ENCODE measurements around a stretch of chr5.

DNA sequence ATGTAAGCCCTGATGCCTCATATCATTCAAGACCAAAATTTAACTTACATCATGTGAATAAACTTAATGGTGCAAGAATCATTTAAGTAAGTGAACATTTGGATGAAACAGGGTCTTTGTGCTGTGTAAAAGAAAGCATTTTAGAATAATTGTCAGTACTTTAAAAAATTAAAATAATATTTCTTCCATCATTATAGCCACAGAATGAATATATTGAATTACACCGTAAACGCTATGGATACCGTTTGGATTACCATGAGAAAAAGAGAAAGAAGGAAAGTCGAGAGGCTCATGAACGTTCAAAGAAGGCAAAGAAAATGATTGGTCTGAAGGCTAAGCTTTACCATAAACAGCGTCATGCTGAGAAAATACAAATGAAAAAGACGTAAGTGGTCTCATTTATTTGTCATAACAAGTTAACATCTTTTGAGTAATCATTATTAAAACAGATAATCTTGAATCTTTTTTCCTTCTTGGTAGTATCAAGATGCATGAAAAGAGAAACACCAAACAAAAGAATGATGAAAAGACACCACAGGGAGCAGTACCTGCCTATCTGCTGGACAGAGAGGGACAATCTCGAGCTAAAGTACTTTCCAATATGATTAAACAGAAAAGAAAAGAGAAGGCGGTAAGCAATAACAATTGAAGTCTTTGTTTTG is 1.8 kb downstream of the NSA2 start:
- RRBS, result no CpG with 5 or more reads among the region's 9 CpGs

DNA sequence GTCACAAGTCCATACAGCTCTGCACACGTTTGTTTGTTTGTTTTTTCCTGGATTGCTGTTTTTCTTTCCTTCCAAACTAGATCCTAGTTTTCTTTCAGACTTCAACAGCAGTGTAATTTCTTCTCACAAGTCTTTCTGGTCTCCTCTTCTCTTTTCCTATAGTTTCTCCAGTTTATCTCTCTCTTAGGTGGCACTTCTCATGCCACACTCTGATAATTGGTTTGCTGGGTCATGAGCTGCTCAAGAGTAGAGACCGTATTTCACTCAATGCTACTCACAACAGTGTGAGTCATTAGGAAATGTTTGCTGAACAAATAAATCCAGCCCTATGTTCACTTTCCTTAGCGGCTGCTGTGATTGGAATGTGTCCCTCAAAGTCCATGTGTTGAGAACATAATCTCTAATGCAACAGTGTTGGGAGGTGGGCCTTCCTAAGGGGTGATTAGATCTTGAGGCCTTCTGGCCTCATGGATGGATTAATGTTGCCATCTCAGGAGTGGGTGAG is 50.5 kb upstream of the FAM169A start:
- RRBS, result no CpG with 5 or more reads among the region's 3 CpGs

GRCh38 chr5:75037014-75037431 is 15.3 kb downstream of the GCNT4 start:
- RRBS, result no CpG with 5 or more reads among the region's 2 CpGs

GRCh38 chr5:75416615-75417255 is 79.7 kb downstream of the HMGCR start:
- RRBS, result no CpG with 5 or more reads among the region's 4 CpGs

DNA sequence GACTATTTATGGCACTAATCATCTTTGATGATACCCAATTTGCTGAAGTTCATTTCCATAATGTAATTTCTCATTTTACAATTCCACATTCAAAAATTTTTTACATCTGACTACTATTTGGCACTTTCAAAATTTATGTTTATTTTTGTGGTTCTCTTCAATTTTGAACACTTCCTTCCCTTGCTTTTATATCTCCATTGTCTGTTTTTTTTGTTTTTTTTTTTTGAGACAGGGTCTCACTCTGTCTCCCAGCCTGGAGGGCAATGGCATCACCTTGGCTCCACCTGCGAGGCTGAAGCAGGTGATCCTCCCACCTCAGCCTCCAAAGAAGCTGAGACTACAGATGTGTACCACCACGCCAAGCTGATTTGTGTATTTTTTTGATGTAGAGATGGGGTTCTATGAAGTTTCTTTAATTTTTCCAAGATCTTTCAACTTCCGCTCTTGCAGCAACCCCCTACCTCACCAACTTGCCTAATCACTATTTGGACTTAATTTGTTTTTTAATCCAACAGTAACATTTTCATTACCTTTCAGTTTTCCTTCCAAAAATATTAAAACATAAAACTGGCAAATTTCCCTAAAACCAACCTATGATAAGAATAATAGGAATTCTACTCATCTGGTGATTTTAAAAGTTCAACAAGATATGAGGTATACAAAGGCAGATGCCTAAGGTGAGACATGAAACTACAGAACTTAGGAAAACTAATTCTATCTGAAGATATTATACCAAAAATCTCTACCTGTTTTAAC is 10.5 kb downstream of the CERT1 start:
- RRBS, result no CpG with 5 or more reads among the region's 3 CpGs

GRCh38 chr5:75574527-75574949 is 36.7 kb upstream of the ANKDD1B start:
- RRBS, result no CpG with 5 or more reads among the region's 1 CpG

- RRBS, result no CpG with 5 or more reads among the region's 9 CpGs
Measured at GRCh38 chr5:75610707-75611261, 469 bp upstream of the ANKDD1B start.

DNA sequence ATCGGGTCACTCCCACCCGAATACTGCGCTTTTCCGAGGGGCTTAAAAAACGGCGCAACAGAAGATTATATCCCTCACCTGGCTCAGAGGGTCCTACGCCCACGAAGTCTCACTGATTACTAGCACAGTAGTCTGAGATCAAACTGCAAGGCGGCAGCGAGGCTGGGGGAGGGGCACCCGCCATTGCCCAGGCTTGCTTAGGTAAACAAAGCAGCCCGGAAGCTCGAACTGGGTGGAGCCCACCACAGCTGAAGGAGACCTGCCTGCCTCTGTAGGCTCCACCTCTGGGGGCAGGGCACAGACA is 21.3 kb downstream of the POC5 start:
- RRBS, result no CpG with 5 or more reads among the region's 13 CpGs

- RRBS, result no CpG with 5 or more reads among the region's 8 CpGs
Measured at GRCh38 chr5:76341800-76342492, 61.1 kb upstream of the IQGAP2 start.

GRCh38 chr5:76473579-76474095 is 70.6 kb downstream of the IQGAP2 start:
- RRBS, result no CpG with 5 or more reads among the region's 3 CpGs

- RRBS, result no CpG with 5 or more reads among the region's 7 CpGs
Measured at GRCh38 chr5:76547141-76548396, 75.6 kb downstream of the F2RL2 start.

DNA sequence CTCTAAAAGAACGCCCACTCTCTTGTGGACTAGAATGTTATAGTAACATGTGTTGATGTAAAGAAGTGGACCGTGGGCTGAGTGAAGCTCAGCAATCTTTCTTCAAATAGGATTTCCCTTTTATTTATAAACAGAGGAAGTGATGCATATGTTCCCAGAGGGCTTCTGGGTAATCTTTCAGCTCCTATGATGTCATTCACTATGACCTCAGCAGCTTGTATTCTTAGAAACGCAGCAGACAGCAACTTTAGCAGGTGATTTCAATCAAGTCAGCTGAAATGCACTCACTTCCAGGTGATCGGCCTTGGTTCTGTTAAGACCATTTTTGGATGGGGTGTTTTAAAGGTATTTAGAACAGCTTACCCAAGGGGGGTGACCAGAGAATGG is 14.3 kb downstream of the F2RL2 start:
- RRBS, result no CpG with 5 or more reads among the region's 4 CpGs

DNA sequence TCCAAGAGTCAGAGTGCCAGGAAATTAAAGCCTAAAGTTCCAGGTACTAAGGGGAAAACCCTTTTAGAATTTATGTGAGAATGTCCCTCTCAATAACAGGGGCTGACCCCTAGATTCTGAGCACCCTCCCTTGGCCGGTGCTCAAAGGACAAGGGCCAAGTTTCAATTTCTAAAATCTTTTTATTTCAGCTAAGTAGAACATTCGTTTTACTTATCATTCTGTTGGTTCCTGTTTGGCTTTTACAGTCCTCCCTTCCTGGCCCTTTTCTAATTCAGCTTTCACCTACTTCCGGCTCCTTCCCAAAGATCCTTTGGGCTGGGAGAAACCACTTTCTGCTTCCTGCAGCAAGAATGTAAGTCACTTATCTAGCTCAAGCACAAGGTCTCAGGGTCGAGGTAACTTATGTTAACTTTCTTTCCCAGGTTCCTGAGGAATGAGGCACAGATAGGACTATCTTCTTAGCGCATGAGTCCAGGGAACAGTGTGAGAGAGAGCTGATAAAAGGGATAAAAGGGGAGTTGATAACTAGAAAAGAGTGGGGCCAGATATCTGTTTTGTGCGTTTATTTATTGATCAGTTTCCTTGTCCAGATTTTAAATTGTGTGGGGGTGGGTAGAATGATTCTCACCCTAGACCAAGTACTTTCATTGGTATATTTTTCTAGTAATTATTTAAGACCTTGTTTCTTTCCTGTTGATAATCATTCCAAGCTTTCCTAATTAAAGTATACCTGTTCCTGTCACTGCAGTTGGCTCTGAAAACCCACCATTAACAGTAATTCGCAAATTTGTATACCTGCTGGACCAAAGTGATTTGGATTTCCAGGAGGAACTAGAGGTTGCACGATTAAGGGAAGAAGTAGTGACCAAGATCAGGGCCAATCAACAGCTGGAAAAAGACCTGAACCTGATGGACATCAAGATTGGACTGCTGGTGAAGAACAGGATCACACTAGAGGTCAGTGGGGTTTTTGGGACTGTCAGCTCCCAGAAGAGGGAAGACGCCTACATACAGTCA is 34.8 kb upstream of the F2RL2 start:
- RRBS, result no CpG with 5 or more reads among the region's 9 CpGs

DNA sequence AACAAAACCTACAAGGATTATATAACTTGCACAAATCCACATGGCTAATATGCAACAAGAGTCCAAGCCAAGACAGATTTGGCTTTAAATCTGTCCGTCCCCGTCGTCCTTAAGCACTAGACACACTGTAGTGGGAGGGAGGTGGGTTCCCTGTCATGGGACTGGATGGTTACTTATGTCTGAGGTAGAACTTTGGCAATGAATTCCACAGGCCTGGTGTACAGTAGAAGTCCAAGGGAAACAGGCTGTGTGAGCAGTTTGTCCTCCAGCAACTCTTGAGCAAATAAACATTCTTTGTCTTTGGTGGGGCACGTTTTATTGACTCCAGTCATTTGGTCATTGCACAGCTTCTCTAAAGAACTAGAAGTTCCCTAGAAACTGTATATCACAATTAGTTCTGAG is 24.9 kb upstream of the F2R start:
- RRBS, result no CpG with 5 or more reads among the region's 4 CpGs

DNA sequence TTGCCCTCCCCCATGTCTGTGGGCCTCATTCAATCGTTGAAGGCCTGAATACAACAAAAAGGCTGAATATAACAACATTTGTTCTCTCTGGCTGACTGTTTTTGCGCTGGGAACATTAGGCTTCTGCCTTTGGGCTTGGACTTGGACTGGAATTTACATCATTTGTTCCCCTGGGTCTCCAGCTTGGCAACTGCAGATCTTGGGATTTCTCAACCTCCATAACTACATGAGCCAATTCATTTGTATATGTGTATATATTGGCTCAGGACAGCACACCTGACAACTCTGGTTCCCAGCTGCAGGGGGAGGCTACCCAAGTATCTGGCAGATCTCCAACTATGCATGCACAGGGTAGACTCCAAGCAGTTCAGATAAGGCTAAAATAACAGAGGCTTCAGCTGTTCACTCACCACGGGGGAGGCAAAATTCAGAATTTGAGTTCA is 31.6 kb upstream of the F2RL1 start:
- RRBS, result no CpG with 5 or more reads among the region's 3 CpGs

- RRBS, result no CpG with 5 or more reads among the region's 5 CpGs
Measured at GRCh38 chr5:76790386-76791344, 28.2 kb upstream of the F2RL1 start.

- RRBS, result no CpG with 5 or more reads among the region's 6 CpGs
Measured at GRCh38 chr5:77062850-77063515, 24.1 kb downstream of the ZBED3 start.

GRCh38 chr5:77076801-77078009 is 9.9 kb downstream of the ZBED3 start:
- RRBS, result 4% methylated on average over 51 of the region's 124 CpGs

- RRBS, result 3% methylated on average over 13 of the region's 36 CpGs
Measured at GRCh38 chr5:77180522-77181157, 29.8 kb upstream of the PDE8B start.